Fallopian tube (tissue), 1 donor: Measurements from ENCODE around the gene APOL3.

DNA sequence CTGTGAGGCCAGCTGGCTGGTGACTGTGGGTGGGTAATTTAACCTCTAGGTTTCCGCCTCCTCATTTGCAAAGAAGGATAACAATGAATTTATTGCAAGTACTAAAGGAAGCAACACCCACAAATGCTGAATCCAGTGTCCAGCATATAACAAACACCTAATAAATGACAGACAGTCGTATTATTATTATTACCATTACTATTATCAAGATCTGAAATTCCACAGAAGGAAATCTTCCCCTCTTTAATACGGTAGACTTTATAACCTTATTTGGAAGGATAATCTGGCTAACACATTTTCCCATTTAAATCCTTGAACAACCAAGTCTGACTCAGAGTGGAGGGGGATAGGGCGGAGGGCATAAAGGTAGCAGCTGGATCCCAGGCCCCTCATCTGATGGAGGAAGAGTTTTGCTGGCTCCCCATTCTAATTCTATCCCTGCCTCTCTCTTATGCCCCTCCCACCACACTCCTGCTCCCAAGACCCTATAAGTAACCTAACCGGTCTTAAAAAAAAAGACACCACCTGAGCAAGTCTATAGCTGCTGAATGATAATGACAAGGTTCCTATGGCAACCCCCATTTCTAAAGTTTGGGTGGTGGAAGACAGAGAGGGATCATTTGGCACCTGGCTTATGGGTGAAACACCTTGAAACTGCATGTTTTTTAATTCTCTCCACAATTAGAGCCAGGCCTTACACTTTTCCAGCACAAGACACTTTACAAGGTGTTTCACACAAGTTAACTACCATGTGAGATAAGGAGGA lies 69.7 kb downstream of the LARGE1 start:
- PRO-cap: no peak

- PRO-cap: no peak
Measured at GRCh38 chr22:33867232-33867478, 53.1 kb downstream of the LARGE1 start.

DNA sequence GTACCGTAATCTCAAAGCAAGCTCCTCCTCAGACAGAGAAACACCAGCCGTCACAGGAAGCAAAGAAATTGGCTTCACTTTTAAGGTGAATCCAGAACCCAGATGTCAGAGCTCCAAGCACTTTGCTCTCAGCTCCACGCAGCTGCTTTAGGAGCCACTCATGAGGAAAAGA lies 11.6 kb downstream of the LARGE1 start:
- PRO-cap: no peak

GRCh38 chr22:33919046-33919901 lies 1.0 kb downstream of the LARGE1 start:
- PRO-cap: no peak

GRCh38 chr22:35258185-35259003 lies 1.1 kb downstream of the HMGXB4 start:
- PRO-cap: no peak

DNA sequence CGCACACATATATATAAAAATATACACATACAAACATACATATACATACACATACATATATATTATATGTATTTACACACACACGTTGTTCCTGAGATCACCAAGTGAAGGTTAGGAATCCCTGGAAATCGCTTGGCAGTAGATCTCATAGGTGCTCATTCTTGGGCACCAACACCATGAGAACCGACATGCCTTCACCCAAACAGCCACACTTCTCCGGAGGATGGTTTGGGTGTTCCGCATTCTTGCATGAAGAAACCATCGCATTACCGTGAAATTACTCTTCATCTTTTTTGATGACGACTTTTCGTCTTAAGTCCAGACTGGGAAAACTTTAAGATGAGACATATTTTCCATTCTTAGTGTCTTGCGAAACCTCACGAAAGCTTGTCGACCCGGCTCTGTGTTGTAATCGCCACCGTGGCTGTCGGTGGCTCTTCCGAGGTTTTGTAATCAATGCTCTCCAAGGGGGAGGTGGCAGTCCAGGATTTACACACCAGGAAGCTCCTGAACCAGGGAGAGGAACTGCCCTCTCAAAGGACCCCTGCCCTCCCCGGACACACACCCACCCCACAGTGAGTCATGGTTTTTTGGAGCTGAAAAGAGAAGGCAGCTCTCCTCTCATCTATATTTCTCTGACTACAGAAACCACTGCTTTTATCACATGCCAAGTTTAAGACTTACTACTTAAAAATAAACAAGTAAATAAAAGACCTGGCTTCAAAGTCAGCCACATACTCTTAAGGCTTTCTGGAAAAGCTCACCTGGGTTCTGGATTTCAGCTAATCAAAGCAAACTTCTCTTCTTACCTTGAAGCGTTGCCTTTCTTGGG lies 1.8 kb downstream of the TOM1 start:
- PRO-cap: unidirectional peak, minus-strand start at position 218 of the sequence

- PRO-cap: no peak
Measured at GRCh38 chr22:35314167-35314582, 14.5 kb downstream of the TOM1 start.

DNA sequence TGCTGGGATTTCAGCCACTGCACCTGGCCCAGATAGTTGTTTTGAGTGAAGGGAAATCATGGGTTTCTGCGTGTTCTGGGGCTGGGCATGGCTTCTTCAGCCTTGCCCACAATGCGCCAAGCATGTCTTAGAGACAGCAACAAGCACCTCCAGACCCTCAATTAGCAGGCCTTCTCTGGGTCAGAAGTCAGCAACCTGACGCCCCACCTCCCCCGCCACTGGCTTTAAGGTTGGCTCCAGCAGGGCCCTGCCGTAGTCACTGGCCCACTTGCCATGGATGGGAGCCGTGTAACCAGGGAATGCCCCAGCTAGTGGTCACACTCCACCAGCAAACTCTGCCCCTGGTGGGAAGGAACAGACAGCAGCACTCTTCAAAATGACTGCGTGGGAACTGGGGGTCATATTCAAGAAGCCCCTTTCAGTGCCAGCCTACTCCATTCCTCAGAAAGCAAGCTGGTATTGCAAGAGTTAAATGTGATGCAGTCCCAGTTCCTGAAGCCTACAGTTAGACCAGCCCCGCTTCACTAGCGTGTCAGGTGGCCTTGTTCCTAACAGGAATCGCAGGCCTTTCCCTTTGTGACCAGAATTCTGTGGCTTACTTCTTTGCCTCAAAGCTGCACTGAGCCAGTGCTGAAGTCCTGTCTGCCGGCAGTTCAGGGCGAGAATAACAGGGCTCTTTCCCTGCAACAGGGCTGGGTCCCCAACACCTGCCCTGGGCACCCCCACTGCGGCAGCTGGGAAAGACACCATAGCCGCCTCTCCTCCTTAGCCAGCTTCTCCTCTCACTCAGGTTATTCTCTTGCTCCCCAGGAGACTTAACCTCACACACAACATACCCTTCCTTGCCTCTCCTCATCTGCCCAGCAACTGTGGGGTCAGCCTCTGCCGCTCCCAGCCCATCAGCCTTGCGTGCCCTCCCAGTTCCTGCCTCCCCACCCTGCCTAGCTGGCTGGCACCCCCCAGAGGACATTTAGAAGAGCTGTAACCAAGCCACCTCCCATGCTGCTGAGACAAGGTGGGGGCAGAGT lies 37.8 kb downstream of the TOM1 start:
- PRO-cap: no peak

DNA sequence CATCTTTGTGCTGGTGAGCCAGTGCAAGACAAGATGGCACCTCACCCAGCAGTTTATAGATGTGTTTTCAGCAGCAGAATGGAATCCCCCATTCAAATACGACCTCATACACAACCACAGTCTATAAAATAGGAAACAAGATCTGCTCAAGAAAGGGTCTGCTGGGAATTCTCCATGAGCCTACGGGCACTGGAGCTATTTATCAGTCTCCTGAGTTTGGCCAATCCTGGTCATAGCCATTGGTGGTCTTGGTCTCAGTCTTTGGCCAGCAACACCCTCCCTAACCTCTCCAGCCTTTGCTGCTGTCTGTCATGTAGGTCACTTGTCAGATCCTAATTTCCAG lies 38.5 kb downstream of the TOM1 start:
- PRO-cap: no peak

GRCh38 chr22:35341121-35341502 lies 39.8 kb upstream of the HMOX1 start:
- PRO-cap: no peak

DNA sequence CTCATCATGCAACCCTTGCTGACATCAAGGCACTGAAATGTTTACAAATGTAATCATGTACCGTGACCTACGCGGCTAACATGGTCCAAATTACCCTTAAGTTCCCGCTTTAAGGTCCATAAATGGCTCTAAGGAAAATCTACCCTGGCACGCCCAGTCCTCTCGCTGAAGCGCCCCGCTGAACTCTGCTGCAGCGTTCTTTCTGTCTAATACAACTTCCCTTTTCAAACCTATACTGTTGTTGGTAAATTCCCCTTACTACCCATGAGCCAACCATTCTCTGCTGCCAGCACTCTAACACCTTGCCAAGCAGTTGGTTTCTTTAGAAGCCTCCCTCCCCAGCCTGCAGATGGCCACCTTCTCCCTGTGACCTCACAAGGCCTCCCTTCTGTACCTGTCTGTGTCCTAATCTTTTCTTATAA lies 13.5 kb upstream of the HMOX1 start:
- PRO-cap: no peak

- PRO-cap: no peak
Measured at GRCh38 chr22:35445937-35446965, 46.3 kb downstream of the MCM5 start.

DNA sequence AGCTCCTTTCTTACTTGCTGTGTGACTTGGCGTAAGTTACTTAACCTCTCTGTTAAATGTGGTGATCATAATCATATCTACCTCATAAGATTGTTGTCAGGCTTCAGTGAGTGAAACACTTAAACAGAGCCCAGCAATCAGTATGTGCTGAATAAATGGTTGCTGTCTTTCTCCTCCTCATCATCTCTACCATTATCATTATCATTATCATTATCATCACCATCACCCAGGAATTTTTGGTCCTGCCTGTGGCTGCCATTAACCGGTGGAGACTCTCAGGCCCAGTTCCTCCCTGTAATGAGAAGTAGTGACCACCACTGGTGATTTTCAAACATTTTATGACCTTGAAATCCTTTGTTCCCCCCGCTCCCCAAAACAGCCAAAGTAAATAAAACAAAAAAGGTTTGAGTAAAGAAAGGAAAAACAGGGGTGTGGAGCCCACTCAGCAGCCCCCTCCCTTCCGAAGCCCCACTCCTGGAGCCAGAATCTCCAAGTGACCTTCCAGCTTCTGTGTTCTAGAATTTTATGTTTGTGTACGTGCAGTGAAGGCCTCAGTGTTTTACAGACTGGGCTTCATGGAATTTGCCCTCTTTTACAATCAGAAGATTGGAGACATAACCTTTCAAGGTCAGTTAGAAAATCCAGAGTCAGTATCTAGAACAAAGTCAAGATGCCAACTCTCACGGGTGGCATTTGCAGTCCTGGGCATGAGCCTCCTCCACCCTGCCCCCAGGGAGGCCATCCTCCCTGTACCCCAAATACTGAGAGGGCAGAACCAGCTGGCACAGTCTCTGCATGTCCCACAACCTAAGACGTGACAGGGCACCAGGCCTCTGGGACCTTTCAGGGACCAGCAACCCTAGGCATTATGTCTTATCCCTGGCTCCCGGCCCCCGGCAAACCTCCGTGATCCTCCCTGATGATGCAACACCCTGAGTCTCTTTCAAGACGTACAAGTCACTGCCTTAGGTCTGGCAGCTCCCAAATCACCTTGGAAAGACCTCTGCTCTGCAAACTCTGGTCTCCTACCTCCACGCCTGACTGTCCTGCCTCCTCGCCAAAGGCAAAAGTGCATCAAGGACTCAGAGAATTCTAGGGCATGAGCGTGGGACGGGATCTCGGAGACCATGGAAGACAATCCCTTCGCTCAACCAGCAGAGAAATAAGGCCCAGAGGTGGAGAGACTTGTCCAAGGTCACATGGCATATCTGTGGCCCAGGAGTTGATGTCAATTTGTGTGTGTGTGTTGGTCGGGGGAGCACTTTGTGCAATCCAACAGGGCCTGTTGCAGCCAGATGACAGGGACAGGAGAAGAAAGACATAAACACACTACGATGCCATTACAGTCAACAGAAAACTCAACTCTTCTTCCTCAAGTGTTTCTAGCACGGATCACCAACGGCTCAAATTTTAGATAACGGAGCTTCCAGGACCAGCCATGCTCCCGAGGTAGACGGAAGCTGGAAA lies 2.1 kb downstream of the MB start:
- PRO-cap: no peak

DNA sequence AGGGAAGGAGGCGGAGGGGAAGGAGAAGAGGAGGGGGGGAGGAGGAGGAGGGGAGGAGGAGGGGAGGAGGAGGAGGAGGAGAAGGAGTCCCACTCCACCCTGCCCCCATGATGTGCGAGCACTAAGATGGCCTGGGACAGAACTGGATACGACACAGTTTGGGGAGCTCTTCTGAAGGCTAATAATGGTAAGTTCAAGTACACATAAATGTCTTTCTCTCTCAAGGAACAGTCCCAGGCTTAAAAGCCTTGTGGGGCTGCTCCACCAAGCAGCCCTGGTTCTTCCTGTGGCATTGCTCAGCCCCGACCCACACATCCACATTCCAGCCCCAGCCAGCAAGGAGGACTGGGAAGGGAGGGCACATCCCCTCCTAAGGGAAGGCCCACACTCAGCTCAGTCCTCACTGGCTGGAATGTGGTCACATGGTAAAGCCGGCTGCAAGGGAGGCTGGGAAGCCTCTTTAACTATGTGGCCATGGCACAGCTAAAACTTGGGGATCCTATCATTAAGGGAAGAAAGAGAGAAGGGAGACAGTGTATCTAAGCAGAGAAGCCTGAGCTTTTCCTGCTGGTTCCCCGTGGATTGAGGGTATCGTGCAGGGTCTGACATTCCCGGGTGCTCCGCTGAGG lies 13.3 kb upstream of the MB start:
- PRO-cap: no peak

- PRO-cap: bidirectional peak, plus-strand start at chr22:35895162, minus-strand start at chr22:35894827
Measured at GRCh38 chr22:35894378-35895268, 134.0 kb downstream of the RBFOX2 start.

DNA sequence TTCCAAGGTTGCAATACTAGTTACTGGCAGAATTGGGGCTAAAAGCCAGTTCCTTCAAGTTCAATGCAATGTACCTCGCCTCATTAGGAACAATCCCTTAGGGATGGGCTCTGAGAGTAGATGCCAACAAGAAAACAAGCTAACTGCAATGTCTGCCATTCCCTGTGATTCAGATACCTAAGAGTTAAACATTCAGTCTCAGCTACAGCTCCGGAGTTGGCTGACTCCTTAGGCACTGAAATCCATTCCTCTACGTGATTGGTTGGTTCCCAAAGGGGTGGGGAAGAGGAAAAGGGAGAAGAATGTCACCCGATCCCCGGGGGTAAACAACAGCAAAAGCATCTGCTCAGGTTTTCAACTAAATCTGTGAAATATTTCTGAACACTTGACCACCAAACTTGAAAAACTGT lies 114.2 kb downstream of the RBFOX2 start:
- PRO-cap: bidirectional peak, plus-strand start at position 272 of the sequence, minus-strand start at position 171 of the sequence

GRCh38 chr22:35919808-35920237 lies 108.8 kb downstream of the RBFOX2 start:
- PRO-cap: no peak

DNA sequence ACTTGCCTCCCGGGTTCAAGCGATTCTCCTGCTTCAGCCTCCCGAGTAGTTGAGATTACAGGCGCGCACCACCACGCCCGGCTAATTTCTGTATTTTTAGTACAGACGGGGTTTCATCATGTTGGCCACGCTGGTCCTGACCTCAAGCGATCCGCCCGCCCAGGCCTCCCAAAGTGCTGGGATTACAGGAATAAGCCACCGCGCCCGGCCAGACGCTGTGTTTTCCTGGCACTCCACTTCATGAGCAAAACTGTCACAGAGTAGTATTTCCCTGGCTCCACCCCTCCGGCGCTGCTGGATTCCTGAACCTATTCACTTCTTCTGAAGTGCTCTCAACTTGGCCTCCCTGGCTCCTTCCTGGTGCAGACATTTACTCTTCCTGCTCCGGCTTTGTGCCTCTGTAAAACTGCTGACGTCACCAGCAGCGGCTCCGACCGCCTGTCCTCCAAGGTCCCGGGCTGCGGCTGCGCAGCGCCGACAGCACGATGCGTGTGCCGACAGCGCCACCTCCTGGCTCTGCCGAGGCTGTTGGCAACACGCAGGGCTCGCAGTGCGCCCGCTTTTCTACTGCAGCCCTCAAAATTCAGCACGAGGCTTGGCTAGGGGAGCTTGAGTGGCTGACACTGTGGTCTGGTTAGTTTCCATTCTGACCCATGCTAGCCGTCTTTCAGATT lies 36.8 kb downstream of the APOL3 start:
- PRO-cap: unidirectional peak, minus-strand start at position 372 of the sequence

DNA sequence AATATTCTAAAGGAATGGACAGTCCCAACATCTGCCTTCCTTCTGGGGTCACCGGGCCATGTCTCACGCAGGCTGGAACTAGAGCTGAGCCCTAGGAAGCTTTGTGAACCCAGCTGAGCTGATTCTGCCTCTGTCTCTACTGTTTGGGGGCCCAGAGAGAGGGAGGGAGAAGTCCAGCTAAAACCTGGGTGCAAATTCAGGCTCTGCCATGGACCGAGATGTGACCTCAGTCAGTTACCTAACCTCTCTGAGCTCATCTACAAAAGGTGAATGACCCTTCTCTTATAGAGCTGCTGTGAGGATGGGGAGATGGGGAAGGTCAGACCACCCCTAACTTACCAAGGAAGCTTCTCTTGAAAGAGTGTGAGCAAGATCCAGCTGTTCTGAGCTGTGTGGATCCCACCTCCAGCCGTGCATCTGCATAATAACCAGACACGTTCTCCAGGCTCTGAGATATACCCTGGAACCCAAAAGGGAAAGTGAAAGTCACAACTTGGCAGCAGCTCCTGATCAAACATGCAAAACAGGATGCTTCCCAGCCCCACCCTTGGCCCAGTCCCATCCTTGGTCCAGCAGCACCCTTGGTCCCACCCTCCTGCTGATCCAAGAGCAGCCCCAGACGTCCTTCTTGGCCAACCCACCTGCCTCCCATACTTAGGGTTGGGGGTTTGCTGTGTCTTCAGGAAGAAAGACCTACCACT lies at the start of gene APOL3:
Gene APOL3, minus strand, starts transcription at position 426 of the 701 bp plus-strand sequence.
- PRO-cap: unidirectional peak, minus-strand start at position 426 of the sequence

DNA sequence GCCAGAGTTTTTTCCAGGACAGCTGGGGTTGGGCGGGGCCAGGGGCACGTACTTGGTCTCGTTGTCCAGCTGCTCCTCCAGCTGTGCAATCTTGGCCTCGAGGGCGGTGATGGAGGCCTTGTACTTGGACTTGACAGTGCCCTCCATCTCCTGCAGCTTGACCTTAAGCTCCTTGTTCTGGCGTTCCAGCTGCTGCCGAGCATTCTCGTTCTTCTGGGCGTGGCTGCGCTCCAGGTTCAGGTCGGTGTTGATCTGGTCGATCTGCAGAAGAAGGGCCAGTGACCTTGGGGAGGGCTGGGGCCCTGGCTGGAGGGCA lies 32.1 kb downstream of the APOL1 start:
- PRO-cap: no peak